ENCODE results near the genes C3orf20 and NR2C2.

- RRBS, result 60% methylated on average over 1 of the region's 9 CpGs
These were observed 85.3 kb upstream of the RPL32 start for GRCh38 chr3:12926570-12927076.

DNA sequence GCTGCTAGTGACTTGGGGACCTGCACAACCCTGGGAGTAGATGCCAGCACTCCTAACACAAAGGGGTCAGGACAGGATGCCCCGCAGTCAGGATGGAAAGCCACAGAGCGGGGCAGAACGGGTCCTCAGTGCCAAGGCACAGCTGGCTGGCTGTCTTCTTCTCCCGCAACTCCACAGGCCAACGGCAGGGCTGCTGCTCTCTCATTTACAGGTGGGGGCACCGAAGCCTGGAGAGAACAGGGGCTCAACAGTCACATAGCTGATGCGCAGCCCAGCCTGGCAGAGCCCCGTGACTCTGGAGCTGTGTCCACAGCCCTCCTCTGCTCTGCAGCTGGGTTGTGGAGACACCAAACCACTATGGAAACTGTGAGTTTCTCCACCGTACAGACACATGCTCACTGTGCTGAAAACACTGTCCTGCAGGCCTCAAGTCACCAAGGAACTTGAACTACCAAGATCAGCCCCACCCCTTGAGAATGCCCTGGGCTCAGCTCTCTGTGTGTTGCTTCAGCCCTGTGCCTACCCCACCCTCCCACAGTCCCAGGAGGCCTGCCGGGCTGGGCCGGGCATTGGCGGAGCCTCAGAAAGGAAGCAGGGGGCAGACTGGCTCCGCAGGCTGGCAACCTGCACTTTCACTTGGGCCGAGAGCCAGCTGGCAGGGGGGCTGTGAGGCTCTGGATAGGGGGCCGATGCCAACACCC, 113.6 kb upstream of the RPL32 start:
- RRBS, result no CpG with 5 or more reads among the region's 15 CpGs

DNA sequence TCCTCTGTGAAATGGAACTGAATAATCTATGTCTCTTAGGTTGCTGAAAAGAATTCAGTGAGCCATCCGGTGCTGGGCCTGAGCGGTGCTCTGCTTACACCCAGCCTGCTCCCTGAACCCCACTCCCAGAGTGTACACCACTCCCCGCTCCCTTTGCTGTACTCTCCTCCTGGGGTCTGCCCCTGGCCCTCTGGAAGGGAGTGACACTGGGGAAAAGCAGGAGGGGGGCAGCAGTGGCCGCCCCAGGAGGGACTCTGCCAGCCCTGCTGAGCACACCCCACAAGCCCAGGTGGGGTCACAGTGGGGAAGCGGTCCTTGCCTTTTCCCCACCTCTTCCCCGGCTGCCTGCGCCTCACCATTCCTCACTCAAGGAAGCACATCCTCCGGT, 97.2 kb downstream of the IQSEC1 start:
- RRBS, result 60% methylated on average over 1 of the region's 8 CpGs

- RRBS, result under 1% methylated on average over 56 of the region's 130 CpGs
These were observed 79.3 kb downstream of the IQSEC1 start for GRCh38 chr3:12993639-12994598.

GRCh38 chr3:13083984-13084435, 10.8 kb upstream of the IQSEC1 start:
- RRBS, result no CpG with 5 or more reads among the region's 7 CpGs

DNA sequence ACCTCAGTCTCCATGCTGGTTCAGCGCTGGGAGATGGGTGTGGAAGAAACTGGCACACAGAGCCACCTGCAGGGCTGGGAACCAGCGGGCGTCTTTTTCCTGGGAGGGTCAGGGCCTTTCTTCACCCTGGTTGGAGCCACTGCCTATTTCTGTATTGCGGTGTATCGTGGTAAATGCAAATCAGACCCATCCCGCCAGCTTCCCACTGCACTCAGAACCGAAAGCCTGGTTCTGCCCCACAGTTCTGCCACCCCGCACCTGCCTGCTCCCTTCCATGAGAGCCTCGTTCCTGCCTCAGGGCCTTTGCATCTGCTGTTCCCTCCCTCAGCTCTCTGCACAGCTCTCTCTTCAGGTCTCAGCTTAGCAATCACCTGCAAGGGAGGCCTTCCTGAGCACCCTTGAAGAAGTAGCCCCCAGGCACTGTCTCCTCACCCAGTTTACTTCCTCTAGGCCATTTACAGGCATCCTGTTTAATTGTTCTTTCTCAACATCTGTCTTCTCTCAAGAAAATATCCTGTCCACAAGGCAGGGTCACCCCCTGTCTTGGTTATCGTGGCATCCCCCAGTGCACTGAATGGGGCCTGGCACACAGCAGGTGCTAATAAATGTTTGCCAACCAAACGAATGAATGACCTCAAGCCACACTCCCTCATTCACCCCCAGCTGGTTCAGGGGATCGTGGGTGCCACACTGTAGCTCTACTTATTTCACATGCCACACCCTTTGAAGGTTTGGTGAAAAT, 13.3 kb upstream of the IQSEC1 start:
- RRBS, result no CpG with 5 or more reads among the region's 12 CpGs

DNA sequence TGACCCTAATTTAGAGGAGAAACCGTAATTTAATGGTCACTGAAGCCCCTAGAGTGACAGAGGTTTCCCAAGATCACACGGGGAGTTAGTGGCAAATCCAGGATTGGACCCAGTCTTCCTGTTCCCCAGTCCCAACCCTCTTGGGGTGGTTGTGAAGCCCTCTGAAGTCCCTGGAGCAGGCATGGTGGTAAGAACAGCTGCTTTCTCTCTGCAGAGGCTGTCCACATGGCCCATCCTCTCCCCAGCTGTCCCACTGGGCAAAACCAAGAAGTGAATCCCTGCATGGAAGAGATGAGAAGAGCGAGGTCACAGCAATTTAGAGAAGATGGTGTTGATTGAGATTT, 14.9 kb upstream of the HDAC11 start:
- RRBS, result no CpG with 5 or more reads among the region's 3 CpGs

DNA sequence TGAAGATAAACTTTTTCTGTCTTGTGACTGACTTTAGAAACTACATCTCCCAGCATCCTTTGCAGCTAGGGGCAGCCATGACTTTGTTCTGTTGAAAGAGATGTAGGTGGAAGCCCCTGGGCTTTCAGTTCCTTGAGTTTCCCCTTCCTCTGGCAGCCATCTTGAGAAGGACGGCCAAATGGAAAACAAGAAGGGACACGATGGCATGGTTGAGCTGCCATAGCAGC, 11.8 kb upstream of the WNT7A start:
- RRBS, result no CpG with 5 or more reads among the region's 2 CpGs

DNA sequence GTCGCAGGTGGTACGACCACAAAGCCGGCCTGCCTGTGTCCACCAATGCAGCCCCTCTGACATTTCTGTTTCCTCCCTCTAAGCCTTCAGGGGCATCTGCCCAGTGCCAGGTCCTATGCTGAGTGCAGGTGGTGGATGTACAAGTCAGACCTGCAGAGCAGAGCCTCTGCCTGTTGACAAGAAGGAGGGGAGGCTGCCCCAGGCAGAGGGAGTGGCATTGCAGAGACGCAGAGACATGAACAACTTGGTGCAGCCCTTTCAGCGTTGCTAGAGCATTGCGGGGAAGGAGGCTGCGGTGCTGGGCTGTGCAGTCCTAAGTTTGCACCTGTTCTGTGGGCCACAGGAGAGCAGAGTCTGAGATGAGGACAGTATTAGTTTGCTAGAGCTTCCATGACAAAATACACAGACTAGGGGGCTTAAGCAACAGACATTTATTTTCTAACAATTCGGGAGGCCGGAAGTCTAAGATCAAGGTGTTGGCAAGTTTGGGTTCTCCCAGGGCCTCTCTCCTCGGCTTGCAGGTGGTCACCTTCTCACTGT, 65.2 kb downstream of the LSM3 start:
- RRBS, result no CpG with 5 or more reads among the region's 10 CpGs

DNA sequence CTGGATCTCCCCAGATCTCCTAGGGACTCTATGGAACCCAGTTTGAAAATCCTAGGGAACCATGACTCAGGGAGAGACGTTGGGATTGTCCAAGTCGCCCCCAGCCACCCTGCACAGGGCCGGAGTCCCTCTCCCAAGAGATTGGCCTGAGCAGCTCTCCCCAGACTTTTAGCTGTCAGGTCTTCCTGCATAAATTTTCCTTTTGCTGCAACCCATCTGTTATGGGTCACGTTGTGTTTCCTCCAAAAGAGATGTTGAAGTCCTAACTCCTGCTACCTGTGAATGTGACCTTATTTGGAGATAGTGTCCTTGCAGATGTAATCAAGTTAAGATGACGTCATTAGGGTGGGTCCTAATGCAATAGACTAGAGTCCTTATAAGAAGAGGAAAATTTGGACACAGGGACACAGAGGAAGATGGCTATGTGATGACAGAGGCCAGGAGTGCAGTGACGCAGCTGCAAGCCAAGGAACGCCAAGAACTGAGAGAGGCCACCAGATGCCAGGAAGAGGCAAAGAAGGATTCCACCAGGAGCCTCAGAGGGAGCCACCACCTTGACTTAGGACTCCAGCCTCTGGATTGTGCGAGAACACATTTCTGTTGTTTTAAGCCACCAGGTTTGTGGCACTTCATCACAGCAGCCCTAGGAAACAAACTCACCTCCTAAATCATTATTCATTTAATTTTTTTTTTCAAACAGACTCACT, 13.2 kb upstream of the SLC6A6 start:
- RRBS, result no CpG with 5 or more reads among the region's 8 CpGs

- RRBS, result no CpG with 5 or more reads among the region's 10 CpGs
These were observed 11.2 kb upstream of the SLC6A6 start for GRCh38 chr3:14391055-14391783.

DNA sequence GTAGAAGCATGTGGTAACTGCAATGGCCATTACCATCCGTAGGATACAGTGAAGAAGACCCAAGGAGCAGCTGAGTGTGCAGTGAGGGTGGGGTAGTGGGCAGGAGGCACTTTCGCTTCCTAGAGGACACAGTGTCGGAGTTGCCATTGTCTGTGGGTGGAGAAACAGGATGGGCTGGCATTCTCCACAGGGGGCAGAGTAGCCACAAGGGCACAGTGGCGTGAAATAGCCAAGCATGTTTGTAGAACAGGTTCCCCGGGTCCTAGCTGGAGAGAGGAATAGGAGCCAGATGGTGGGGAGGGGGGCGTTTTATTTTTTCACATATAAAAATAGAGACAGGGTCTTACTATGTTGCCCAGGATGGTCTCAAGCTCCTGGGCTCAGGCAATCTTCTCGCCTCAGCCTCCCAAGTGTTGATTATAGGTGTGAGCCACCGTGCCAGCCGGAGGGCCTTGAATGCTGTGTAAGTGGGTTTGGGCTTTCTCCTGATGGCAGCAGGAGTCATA, 3.5 kb downstream of the SLC6A6 start:
- RRBS, result no CpG with 5 or more reads among the region's 9 CpGs

DNA sequence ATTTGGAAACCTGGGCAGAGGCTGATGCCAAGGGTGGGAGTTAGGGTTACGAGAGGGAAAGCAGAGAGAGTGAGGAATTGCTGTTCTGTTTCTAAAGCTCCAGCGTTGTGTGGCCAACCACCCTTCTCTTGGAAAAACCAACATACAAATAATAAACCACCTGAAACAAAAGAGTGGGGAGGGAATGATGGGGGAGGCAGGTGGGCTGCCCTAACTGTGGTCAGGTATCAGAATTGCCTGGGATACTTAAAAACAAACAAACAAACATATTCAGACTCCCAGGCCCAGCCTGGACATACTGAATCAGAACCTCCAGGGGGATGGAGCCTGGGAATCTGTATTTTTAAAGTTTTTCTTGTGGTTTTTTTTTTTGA, 4.3 kb downstream of the SLC6A6 start:
- RRBS, result no CpG with 5 or more reads among the region's 2 CpGs

DNA sequence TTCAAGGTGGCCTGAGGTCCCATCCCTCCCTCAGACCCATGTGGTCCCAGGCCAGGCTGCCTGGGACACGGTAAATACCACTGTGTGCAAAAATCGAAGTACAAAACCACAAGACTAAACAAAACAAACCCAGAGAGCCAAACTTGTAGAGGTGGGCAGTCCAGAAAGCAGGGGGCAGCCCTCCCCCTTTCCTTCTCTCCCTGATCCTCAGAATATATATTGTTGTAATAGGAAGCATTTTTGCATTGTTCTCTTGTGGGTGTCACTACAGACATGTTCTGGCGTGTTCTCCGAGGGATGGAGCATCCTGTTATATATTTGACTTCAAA, 51.6 kb downstream of the GRIP2 start:
- RRBS, result no CpG with 5 or more reads among the region's 4 CpGs

DNA sequence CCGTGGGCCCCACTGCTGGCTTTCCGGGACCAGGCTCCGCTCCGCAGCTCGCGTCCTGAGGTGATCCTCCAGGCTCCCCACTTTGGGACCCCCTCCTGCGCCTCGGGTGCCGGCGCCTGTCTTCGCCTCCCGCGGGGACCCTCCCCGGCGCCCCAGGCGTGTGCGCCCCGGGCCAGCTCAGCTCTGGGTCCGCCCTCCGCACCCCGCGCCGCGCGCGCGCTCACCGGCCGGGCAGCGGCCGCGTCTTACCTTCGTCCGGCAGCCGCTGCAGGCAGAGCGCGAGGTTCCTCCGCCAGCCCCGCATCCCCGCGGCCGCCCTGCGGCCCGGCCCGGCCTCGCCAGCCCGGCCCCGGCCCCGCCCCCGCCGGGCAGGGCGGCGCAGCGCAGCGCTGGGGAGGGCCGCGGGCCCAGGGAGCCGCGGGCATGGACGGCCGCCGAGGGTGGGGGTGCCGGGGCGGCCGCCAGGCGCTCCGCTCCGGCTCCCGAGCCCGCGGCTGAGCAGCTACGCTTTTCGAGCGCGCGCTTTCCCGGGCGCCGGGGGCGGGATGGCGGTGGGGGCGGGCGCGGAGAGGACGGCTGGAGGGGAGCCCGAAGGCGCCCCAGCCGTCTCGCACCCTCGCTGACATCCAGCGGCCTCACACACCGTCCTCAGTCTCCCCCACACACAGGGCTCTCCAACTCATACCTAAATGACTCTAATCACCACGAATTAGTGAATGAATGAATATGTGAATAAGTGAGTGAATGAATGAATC, 48.7 kb upstream of the CCDC174 start:
- RRBS, result 2% methylated on average over 57 of the region's 93 CpGs

GRCh38 chr3:14675051-14675360, at the start of gene C3orf20:
Gene C3orf20 (plus strand): TSS chr3:14675141.
- RRBS, result no CpG with 5 or more reads among the region's 3 CpGs

- RRBS, result no CpG with 5 or more reads among the region's 22 CpGs
These were observed 1.3 kb downstream of the FGD5 start for GRCh38 chr3:14819939-14820532.

GRCh38 chr3:14833593-14833964, 14.8 kb downstream of the FGD5 start:
- RRBS, result no CpG with 5 or more reads among the region's 4 CpGs

DNA sequence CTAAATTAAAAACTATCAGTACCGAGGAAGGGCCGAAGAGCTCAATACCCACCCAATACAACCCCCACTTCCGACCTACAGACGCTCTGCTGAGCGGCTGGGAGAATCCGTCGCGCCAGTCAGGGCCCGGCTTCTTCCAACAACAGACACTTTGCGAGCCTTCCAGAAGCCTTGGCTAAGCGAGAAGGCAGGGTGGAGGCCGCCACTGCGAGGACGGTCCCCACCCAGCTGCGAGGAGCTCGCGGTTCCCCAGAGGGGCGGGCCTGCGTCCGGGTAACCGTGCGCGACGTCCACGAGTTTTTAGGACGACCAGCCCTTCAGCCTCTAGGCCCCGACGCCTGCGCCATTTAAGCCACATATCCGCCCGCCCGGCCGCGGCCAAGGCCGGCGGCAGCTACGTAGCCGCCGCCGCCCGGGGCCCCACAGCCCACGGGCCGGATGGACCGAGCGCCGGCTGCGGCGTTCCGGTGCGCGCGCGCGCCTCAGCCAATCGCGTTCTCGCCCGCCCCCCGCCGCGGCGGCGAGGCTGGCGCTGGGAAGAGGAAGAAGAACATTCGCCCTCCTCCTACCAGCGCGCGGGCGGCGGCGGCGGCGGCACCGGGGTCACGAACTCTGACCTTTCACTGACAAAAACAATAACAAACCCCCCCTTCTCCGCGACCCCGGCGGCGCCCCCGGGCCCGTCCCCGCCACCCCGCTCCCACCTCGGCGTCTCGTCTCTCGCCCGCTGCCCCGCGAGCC, at the start of gene NR2C2:
Gene NR2C2 (plus strand): TSS at position 549 of the 741 bp plus-strand sequence.
- RRBS, result 4% methylated on average over 35 of the region's 91 CpGs

DNA sequence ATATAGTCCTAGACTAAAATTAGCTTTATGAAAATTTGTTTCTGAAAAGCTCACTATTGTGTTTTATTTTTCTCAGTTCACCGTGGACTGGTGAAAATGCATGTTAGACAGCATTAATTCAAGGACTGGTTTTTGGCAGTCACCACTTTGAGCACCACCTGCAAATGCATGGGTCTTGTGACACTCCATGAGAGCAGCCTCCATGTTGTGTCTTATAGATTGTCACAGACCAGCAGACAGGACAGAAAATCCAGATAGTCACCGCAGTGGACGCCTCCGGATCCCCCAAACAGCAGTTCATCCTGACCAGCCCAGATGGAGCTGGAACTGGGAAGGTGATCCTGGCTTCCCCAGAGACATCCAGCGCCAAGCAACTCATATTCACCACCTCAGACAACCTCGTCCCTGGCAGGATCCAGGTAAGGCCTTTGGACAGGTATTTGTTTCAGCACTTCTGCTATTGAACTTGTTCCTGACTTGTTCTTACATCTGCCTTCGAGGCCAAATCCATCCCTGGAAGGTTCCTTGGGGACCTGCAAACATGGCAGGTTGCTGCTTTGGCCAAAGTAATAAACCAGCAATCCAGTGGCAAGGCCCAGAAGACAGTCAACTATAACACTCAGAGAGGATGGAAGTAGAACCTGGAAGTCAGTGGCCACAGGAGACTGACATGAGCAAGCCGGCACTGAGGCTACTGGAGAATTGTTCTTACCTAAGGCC, 51.6 kb downstream of the MRPS25 start:
- RRBS, result no CpG with 5 or more reads among the region's 8 CpGs